ENCODE results near the genes CRYGD and MYL1.

DNA sequence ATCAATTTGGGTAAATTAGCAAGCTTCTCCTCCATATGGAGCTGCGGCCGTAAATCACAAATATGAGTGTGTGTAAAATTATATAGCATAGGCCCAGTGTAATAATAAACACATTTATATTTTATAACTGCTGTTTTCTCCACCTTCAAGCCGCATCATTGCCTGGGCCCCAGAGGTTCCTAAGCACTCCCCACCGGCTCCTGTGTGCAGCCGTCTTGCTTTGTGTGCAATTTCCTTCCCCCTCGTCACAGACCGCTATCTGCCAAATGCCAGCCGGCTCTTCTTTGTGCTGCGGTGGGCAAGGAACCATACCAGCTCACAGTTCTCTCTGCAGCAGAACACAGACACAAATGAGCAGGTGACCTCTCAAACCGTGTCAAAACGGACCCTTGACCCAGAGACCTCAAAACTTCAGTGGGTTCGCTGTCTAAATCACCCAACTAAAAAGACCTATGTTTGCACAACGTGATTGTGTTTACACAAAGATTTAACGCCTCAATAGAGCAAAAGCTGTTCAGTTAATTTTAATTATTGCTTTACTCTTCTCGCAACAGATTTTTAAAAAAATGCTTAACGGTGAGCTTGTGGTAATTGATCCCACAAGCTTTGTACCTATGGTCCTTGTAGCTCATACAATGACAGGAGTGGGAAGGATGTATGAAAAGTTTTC, 58.2 kb downstream of the KLF7 start:
- RAMPAGE, total RNA: no peak

DNA sequence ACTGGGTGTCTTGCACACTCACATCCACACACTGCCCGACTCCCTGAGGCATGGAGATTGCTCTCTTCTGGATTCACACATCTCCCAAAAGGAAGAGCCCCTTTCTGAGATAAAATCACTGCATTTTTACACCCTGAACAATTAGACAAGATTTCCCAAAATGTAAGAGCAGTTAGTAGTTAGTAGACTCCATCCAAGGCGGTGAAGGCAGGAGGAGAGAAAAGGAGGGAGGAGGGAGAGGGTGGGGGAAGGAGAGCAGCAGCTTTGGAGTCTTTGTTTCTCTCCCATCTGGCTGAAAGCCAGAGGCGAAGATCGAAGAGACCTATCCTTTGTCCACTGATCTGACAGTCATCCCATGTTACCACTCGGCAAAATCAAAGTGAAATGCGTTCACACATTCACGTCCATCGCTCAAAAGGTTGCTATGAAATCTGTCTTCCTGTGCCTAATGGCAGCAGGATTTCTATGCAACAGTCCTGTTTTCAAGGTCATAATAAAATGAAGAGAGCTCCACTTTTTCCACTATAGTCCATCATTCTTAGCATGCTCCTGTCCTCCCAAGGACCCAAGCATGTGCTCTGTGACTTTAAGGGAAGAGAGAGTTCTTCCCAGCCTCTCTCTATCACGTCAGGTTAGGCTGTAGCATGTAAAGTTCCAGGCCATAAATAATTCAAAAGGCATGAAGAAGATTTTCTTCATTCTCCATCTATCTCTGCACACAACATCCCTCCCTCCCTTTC, 90.3 kb upstream of the KLF7 start:
- RAMPAGE, total RNA: no peak

- RAMPAGE, total RNA: no peak
These were observed 130.8 kb upstream of the KLF7 start for GRCh38 chr2:207296527-207296985.

DNA sequence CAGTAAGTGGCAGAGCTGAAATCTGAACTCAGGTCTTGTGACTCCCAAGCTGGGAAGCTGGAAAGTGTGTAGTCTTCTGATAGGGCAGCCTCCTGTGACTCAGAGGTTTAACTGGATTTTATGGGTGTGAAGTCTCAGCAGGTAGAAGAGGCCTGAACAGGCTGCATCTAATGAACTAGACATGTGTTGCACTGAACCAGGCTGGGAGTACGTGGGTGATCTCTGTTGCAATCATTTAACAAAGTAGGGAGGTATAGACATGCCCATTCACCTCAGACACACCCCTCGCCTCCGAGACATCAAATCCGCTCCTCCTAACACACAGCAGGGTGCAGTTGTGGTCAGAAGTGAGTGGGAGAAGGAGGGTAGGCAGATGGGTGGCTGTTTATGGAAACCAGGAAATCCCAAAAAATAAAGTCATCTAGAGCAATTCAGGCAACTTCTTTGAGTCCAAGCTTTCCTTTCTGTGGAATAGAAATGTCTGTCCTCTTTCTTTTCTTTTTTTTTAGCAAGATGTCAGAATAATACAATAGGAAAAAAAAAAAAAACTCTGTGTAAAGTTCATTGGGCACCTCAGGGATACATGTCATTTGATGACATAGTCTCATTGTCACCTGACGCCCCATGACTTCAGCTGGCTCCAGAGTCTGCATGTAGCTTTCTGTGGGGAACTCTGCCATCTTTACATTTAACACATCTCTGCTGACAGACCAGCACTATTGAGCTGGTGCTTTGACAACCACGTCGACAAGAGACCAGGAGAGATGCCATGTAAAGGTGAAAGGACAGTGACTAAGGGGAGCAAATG, 172.3 kb upstream of the KLF7 start:
- RAMPAGE, total RNA: no peak

DNA sequence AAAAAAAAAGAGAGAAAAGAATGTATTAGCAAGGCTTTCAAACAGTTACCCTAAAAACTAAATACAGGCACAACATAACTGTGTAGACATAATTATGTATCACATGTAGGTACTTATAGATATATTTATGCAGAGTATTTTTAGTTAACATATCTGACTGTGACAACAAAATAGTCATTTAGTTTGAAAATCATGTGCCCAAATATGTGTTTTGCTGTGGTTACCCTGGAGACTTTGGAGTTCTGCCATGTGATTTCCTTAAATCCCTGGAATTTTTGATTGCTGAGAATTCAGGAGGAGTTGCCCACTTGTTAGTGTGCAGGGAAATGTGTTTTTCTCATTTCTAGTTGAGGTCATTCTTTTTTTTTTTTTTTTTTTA, 20.2 kb downstream of the CREB1 start:
- RAMPAGE, total RNA: no peak

DNA sequence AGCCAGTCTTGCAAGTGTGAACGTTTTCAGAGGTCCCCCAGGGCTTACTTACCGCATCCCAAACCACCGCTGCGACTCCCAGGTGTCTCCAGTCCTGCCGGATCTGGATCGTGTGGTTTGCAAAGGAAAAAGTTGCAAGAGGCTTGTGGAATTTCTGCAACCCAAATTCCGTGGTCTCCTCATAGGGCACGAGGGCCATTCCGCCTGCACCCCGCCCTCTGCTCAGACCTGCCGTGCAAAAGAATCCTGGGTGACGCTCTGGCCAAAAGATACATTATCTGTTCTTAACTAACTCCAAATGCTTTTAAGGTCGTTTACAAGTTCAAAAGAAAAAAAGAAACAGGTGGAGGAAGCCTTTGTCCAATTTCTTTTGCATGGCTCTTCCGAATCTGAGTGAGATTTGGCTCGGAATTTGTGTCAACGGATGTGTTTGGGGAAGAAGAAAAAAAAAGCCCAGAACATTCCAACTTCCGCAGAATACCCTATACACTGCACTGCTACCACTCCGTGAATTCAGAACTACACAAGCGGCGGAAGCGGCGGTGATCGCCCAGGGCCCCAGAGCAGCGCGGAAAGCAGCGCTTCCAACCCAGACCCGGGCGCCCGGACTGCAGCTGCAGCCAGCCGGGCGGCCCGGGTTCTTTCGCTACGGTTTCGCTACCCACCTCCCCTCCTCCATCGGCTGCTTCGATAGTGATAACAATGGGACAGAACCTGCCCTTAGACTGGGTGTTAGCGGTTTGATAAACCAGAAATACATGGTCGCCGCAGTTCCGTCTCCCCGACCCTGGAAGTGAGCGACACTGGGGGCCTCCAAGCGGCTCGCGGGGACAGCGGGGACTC, 796 bp downstream of the METTL21A start:
- RAMPAGE, total RNA: no peak

DNA sequence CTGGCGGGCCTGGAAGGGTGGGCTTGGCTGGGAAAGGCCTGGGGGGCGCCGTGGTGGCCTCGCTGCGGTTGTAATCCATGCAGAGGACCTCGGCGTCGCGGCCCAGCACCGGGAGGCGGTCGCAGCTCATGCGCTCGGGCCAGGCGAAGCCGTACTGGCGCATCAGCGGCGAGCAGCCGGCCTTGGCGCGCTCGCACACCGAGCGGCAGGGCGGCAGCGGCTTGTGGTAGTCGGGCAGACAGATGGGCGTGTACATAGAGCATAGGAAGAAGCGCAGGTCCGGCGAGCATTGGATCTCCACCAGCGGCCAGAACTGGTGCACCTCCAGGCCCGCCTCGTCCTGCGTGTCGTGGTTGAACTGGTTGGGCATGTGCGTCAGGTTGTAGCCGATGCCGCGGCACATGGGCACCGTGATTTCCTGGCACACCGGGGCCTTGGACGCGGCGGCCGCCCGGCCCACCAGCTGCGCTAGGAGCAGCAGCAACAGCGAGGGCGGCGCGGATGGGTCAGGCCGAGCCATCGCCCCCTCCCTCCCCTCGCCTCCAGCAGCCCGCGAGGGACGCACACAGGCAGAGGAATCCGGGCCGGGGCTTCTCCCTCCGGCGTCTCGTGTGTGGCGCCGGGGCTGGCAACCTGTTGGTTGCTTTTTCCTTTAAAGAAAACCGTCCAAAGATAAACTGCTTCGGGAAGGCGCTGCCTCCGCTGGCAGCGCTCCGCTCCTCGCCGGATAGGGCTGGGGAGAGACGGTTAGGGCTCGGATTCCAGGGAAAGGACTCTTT, 1.3 kb downstream of the FZD5 start:
- RAMPAGE, total RNA: no peak

DNA sequence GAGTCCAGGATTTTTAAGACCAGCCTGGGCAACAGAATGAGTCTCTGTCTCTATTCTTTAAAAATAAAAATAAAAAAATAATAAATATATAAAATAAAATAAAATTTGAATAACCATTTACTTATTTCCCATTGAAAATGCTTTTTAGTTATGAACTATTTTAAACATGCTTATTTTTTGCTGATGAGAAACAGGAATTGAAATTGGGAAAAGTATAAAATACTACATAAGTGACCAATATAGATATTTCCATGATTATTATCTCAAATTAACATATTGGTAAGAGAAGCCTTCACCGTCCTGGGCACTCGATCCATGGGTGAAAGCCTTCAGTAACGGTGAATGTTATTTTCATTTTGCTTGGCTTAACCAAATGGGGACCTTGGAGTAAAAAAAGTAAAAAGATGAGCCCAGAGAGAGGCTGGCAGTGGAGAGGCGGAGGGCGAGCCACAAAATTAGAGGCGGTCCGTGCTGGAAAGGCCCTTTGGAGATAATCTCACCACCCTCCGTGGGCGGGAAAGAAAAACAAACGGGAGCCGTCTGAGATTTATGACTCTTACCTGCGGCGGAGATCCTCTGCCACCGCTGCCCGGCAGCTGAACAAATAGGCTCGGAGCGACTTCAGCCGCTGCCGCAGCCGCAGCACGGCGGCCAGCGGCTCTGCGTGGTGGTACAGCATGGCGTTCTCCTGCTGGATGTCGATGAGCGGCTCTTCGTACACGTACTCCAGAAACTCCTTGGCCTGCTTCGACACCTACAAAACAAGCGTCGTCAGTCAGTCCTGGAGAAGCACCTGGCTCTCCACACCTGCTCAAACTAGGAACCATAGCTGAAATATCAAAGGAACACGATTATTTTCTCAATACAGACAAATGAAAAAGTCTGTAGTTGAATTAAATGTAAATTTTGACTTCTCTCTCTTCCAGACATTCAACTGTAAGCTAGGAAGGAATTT, 94.7 kb downstream of the PLEKHM3 start:
- RAMPAGE, total RNA: no peak

- RAMPAGE, total RNA: no peak
These were observed 89.4 kb downstream of the PLEKHM3 start for GRCh38 chr2:207935856-207936386.

DNA sequence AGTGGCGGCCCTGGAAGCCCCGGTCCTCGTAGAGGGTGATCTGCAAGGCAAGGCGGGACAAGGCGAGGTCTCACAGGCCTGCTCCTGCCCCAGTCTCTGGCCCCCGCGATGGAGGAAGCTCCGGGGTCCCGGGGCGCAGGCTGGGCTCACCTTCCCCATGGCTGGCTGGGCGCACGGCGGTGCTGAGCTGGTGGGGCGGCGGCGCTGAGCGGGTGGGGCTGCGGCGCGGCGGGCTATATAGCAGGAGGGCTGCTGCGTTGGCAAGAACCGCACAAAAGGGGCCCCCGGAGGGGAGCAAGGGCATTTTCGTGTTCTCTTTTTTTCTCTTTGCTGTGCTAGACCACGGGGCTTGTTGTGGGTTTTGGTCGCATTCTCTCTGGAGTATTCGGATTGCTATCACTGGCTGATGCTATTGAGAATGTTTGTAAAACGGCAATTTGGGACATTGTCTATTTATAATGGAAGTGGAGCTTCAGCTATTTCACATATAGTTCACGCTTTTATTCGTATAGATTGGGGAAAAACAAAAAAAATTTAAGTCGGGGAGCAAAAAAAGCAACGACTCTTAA, at the start of gene CRYGD:
Gene CRYGD, minus strand, starts transcription at position 210 of the 569 bp plus-strand sequence.
- RAMPAGE, total RNA: no peak

DNA sequence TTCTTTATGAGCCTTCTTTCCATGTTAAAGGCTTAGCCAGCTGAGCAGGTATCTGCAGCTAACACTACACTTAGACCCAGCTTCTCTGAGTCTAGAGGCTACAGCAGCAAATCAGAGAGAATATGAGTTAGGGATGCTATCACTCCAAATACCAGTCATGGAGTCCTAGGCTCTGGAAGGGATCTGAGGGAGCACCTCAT, 3.0 kb downstream of the C2orf80 start:
- RAMPAGE, total RNA: no peak

DNA sequence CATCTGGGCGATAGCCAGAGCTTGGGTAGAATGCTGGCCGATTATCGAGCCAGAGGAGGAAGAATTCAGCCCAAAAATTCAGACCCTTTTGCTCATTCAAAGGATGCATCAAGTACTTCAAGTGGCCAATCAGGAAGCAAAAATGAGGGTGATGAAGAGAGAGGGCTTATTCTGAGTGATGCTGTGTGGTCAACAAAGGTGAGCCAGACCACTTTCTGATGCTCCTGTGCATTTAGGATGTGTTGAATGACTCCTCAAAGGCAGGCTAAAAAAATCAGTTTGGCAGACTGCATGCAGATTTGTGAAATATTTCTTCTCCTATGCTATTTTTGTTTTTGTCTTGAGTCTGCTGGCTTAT, 60.2 kb downstream of the PIKFYVE start:
- RAMPAGE, total RNA: no peak

DNA sequence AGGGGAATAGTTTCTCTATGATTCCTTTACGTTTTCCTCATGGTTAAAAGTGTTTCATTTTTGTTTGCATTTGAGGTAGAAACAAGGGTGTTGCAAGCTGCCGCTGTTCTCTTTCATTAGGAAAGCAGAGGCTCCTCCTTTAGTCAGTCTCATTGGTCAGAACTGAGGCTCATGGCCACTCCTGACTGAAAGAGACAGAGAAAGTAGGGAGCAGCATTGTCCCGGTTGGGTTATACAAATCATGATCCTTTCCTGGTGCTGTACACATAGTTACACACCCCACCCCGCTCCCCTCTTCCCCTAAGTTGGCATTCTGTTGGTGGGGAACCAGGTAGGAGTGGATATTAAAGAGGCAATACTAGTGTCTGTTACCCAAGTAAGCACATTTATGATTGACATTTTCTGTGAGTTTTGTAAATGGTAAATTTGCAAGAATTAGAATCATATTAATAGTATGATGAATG, 59.8 kb upstream of the PTH2R start:
- RAMPAGE, total RNA: no peak

GRCh38 chr2:208358029-208358451, 48.6 kb upstream of the PTH2R start:
- RAMPAGE, total RNA: no peak

DNA sequence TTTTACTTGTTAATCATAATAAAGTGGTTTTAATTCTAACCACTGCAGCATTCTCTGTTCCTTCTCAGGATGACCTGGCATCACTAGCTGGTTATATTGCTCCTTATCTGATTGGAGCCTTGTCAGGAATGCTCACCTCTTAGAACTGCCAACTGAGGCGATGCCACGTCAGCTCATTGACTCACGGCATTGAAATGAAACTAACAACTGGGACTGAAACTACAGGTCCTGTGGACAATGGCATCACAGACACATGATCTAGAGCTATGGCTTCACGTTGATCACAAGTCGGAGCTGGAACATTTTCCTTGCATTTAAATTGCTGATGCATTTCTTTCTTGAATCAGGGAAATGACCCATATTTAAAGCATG, 54.9 kb upstream of the MAP2 start:
- RAMPAGE, total RNA: no peak

DNA sequence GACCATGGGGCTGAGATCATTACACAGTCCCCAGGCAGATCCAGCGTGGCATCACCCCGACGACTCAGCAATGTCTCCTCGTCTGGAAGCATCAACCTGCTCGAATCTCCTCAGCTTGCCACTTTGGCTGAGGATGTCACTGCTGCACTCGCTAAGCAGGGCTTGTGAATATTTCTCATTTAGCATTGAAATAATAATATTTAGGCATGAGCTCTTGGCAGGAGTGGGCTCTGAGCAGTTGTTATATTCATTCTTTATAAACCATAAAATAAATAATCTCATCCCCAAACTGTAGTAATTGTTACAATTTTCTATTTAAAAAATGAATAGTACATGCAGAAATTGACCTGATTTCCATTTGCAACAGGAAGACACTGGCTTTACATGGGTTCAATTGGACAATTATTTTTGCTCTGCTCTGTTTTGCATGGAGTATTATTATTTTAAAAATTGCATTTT, 41.4 kb upstream of the UNC80 start:
- RAMPAGE, total RNA: no peak

GRCh38 chr2:209808359-209808963, 36.8 kb downstream of the UNC80 start:
- RAMPAGE, total RNA: no peak

DNA sequence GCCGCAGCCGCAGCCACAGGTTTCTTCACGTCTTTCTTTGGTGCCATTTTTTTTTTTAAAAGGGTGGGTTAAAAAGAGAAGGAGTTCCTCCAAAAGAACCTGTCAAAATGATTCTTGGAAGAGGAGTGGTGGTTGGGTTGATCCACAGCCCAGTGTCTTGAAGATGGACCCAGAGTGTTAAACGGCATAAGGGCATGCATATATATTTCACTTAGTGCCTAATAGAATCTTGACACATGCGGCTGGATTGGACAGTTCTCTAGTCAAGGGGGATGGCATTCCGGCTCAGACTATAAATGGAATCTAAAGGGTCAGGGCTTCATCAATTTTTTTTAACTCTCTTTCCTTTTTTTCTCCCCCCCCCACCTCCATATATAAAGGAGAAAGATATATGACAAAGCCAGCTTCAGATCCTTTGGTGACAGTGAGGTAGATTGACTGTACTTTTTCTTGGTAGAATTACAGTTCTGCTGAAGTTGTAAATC, at the start of gene MYL1:
Gene MYL1, minus strand, starts transcription at position 179 of the 485 bp plus-strand sequence.
- RAMPAGE, total RNA: no peak

DNA sequence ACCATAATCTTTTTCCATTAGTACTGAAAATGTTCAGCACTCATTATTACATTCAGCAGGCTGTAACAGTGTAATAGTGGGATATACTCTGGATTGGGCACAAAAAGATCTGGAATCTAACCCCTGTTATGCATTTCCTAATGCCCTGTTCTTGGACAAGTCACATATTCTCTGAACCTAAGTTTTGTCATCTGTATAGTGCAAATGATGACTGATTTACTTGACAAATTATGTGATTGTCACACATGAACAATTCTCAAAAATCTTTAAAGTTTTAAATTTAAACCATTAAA, 3.2 kb downstream of the CPS1 start:
- RAMPAGE, total RNA: no peak

- RAMPAGE, total RNA: no peak
These were observed 13.0 kb downstream of the CPS1 start for GRCh38 chr2:210569107-210570109.